Epithelial cell of alveolus of lung (primary cell): ENCODE measurements around the genes GET4, COX19 and INTS1.

- RAMPAGE, long total RNA, result no peak
- RRBS, result no CpG with 5 or more reads among the region's 11 CpGs
Observed at GRCh38 chr7:728005-728385, 914 bp upstream of the PRKAR1B start.

DNA sequence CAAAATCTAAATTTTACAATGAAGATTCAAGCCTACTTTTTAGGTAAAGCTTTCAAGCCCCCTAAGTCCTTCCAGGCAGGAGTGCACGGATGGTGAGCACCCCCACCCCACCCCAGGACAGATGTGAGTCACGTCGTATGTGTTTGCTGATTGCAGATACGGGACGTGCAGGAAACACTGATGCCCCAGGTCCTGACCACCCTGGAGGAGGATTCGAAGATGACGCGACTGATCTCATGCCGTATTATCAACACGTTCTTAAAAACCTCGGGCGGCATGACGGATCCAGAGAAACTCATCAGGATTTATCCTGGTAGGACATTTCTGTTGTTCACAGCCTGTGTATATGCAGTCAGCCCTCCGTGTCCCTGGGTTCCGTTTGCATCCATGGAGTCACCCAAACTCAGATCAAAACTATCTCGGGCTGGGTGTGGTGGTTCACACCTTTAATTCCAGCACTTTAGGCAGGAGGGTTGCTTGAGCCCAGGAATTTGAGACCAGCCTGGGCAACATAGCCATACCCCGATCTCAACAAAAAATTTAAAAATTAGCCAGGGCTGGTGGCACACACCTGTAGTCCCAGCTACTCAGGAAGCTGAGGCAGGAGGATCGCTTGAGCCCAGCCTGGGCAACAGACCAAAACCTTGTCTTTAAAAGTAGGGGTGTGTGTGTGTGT, 47.9 kb upstream of the PRKAR1B start:
- RAMPAGE, long total RNA, result no peak
- RRBS, result no CpG with 5 or more reads among the region's 18 CpGs

DNA sequence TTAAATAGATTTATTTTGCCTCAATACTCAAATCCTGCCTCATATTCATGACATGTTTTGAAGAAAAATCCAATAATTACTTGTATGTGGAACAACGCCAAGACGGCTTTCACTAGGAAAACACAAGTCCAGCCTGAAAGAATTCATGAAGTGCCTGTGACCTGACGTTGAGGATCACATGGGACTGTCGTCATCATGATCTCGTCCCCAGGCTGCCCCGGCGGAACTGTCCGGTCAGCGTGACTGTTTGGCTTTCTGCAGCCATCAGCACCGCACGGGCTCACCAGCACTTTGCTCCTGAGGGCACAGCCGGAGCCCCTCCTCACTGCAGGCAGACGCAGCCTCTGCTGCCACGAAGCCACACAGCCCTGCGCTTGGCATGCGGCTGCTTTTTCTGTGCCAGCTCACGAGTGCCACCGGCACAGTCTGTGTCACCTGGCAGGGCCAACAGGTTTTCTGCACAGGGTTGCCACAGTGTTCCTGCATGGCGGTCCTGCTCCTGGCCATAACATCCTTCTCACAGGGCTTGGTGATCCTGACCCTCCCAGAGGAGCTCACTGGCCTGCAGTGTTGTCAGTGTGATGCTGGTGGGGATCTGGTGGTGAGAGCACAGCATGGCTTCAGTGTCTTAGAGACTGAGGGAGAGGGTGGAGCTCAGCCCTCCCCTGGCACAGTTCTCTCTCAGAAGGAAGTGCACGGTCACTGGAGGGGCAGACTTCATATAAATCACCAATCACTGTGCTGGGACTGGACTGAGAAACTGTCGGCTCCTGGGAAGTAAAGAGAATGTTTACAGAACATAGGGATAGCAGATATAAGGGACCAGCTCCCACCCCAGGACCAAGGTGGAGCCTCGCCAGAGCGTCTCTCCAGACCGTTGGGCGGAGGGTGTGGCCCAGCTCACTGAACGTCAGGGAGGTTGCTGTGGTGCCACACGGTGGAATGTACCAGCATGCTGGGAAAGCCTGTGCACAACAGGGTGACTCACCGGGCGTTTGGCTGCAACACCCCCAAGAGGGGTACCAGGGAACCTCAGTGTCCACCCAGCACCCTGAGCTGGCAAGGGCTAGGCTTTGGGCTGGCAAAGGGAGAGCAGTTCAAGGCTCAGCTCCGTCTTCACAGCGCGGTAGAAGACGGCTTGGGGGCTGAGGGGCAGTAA, 9.1 kb upstream of the GET4 start:
- RAMPAGE, long total RNA, result no peak
- RRBS, result 5% methylated on average over 3 of the region's 33 CpGs

- RAMPAGE, long total RNA, result no peak
- RRBS, result under 1% methylated on average over 59 of the region's 92 CpGs
Observed at GRCh38 chr7:876410-876984, at the start of gene GET4. TSS of gene GET4 (plus strand) at chr7:876554.

DNA sequence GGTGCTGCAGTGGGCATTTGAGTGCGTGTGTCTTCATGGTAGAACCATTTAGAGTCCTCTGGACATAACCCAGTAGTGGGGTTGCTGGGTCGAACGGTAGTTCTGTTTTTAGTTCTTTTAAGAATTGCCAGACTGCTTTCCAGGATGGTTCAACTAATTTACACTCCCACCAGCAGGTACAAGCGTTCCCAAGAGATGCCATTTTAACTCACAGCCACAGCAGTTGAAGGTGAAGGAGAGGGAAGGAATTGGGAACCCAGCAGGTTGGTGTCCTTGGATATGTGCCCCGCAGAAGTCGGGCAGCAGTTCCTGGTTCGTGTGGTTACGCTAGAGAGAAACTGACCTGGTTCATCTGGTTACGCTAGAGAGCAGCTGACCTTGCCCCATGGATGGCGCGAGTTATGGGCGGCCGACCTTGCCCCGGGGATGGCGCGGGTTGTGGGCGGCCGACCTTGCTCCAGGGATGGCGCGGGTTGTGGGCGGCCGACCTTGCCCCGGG, 5.8 kb downstream of the GET4 start:
- RAMPAGE, long total RNA, result no peak
- RRBS, result no CpG with 5 or more reads among the region's 23 CpGs

DNA sequence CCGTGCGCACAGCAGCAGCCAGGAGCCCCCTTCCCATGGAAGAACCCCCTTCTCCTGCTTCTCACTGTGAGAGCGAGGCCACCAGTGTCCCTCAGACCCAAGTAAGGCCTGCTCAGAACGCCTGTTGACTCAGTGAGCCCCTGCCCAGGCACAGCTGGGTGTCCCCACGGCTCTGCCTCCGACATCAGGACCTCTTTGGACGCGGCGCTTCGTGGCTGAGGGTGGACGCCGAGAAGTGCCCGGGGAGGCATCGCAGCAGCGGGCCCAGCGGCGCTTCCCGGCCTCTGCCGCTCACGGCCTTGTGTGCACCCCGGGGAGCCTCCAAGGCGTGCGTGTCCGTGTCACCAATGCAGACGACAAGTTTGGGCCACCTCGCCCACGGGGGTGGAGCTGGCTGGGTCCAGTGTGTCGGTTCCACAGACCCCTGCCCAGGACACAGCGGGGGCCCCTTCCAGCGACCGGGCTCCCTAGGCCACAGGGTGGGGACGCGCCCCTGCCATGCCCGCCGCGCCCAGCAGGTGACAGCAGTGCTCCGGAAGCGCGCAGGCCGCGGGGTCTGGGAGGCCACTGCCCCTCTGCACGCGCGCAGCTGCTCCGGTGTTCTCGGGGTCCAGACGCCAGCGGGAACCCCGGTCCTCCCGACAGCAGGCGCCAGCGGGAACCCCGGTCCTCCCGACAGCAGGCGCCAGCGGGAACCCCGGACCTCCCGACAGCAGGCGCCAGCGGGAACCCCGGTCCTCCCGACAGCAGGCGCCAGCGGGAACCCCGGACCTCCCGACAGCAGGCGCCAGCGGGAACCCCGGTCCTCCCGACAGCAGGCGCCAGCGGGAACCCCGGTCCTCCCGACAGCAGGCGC, 32.4 kb downstream of the GET4 start:
- RAMPAGE, long total RNA, result no peak
- RRBS, result 13% methylated on average over 24 of the region's 75 CpGs

GRCh38 chr7:928422-929105, 25.9 kb downstream of the ADAP1 start:
- RAMPAGE, long total RNA, result no peak
- RRBS, result no CpG with 5 or more reads among the region's 28 CpGs

- RAMPAGE, long total RNA, result no peak
- RRBS, result 52% methylated on average over 4 of the region's 29 CpGs
Observed at GRCh38 chr7:934340-935069, 20.0 kb downstream of the ADAP1 start.

- RAMPAGE, long total RNA, result no peak
- RRBS, result no CpG with 5 or more reads among the region's 14 CpGs
Observed at GRCh38 chr7:963464-963867, 9.0 kb upstream of the ADAP1 start.

GRCh38 chr7:974918-976021, at the start of gene COX19:
TSS of gene COX19 (minus strand) at chr7:975549.
- RAMPAGE, long total RNA, result start-site peak on the minus strand at chr7:975515-975547, 163 and 515 reads in 2 replicates
- RRBS, result 4% methylated on average over 33 of the region's 93 CpGs

- RAMPAGE, long total RNA, result no peak
- RRBS, result no CpG with 5 or more reads among the region's 23 CpGs
Observed at GRCh38 chr7:1043287-1043930, 937 bp upstream of the GPR146 start.

- RAMPAGE, long total RNA, result no peak
- RRBS, result no CpG with 5 or more reads among the region's 11 CpGs
Observed at GRCh38 chr7:1046761-1047367, 2.5 kb downstream of the GPR146 start.

DNA sequence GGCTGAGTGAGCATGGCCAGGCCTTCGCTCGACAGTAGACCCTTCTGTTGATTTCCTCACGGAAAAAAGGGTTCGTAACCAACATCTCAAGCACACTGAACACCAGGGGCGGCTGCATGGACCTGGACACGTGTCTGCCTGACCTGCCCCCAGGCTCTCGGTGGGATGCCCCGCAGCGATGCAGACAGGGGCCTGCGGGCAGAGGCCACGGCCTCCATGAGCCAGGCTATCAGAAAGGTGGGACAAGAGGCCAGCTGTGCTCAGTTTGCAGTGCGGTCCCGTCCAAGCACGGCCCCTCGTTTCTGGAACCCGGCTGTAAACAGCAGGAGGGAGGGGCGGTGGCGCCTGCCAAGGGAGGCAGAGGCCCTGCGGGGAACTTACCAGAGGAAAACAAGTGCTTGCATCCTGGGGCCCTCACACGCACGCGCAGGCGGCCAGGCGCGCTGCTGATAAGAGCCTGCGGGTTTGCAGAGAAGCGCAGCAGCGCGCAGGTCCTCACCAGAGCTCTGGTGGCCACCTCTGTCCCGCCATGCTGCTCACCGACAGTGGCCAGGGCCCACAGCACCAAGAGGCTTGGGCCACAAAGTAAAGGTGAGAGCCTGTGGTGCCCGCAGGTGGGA, 10.7 kb downstream of the GPR146 start:
- RAMPAGE, long total RNA, result no peak
- RRBS, result no CpG with 5 or more reads among the region's 32 CpGs

GRCh38 chr7:1059894-1060170, 15.5 kb downstream of the GPR146 start:
- RAMPAGE, long total RNA, result no peak
- RRBS, result no CpG with 5 or more reads among the region's 16 CpGs

GRCh38 chr7:1321179-1321821, 88.6 kb downstream of the UNCX start:
- RAMPAGE, long total RNA, result no peak
- RRBS, result 10% methylated on average over 5 of the region's 25 CpGs

DNA sequence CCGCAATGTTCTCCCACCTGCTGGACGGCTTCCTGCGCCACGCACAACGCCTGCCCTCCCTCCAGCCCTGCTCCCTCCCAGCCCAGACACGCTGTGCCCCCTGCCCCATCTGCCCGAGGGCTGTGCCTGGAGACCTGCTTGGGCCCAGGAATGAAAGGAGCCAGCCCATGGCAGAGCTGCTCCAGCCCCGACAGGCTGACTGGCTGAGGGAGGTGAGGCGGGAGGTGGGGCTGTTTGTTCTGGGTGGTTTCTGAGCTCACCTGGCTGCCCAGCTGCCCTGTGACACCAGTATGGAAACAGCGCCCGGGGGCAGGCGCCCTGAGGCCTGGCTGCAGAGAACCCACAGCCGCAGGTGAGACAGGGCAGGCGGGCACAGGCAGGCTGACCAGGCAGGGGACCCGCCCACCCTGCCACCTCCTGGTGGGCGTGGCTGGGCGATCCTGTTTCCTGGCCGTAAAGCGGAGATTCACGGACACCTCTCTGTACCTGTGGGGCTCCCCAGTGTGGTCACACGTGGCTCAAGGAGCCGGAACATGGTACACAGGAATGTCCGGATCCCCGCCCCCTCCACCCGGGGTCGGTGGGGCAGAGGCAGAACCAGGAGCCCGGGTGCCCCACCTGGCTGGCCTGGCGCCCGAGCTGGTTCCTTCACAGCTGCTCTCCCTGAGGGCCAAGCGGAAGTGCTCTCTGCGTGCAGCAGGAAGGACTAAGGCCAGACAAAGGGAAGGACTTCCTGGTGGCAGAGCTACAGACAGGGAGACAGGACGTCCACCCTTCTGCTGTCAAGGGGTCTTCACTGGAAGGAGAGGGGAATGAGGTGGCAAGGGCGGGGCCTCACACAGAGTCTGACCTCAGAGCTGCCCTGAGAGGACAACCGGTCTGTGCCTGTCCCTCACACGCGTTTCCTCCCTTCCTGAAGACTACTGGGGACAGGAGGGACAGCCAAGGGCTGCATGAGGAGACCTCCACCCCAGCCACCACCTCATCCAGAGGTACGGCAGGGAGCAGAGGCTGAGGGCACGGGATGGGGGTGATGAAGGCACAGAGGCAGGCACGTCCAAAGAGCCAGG, 3.9 kb downstream of the MICALL2 start:
- RAMPAGE, long total RNA, result no peak
- RRBS, result no CpG with 5 or more reads among the region's 39 CpGs

- RAMPAGE, long total RNA, result no peak
- RRBS, result 1% methylated on average over 52 of the region's 121 CpGs
Observed at GRCh38 chr7:1503782-1504812, at the start of gene INTS1. TSS of gene INTS1 (minus strand) at chr7:1504389.

GRCh38 chr7:1535325-1536490, 5.2 kb downstream of the MAFK start:
- RAMPAGE, long total RNA, result no peak
- RRBS, result no CpG with 5 or more reads among the region's 48 CpGs

- RAMPAGE, long total RNA, result no peak
- RRBS, result 91% methylated on average over 13 of the region's 20 CpGs
Observed at GRCh38 chr7:1542191-1542649, 11.7 kb downstream of the MAFK start.

- RAMPAGE, long total RNA, result no peak
- RRBS, result 2% methylated on average over 12 of the region's 50 CpGs
Observed at GRCh38 chr7:1670402-1670826, 337 bp downstream of the ELFN1 start.